ENCODE measurements around the genes CRACDL, LYG2 and EIF5B.

GRCh38 chr2:98566017-98566575, 42.2 kb downstream of the COA5 start:
- RRBS: over 99% methylated on average over 5 of the region's 19 CpGs

- RRBS: no CpG with 5 or more reads among the region's 10 CpGs
Measured at GRCh38 chr2:98637350-98638214, 29.2 kb downstream of the UNC50 start.

DNA sequence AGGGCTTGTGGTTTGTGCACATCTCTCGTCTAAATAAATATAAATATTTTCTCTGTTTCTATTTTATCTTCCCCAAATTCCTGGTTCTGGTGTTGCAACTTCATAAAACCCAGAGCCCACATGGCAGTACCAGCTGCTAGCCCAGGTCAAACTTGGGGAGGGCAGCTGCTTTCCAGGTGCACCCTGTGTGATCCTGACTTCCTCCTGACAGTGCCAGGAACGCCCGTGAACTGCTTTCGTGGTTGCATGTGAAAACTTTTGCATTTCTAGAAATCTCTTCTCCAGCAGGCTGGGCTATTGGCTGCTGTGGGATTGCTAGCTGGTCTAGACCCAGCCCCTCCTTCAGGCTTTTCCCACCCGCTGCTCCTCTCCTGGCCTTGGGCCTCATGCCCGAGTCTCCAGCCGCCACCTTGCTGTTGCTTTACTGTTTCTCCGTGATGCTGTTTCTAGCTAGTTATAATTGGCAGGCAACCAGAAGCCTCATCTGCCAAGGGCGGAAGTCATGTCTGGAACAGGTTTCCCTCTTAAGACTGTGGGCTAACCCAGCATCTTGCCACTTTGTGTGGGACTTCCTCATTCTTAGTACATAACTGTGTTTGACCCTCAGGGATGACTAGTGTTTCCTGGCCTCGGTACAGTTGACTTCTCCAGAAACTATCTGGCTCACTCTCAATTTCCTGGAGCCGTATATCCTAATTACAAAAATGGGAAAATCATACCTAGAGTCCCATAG, 27.0 kb upstream of the MGAT4A start:
- RRBS: no CpG with 5 or more reads among the region's 11 CpGs

DNA sequence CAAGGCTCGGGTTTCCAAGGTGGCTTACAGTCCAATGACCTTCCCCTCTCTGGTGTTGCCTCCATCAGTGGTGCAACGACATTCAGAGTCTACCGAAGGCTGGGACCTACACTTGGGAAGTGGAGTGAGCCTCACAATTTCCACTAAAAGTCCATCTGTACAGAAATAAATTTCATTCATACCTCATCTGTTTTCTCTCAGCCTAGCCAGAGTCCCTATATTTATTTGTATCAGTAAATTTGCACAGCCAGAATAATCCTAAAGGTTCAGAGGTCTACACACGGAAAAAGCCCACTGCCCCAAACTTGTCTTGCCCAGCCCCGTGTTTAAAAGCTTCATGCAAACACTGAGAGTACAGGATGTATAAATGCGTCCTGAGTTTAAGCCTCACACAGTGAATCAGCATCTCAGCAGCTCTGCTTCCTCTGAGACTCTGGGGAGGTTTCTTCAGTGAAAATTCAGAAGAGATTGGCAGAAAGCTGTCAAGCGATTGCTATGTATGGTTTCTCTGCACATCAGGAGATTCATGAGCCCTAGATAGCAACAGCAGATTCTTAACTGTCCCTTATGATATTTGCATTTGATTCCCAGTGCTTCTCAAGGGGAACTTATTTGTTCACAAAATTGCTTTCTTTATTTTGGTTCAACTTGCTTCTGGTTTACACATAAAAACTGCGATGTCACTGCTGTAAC, 27.2 kb downstream of the CRACDL start:
- RRBS: no CpG with 5 or more reads among the region's 8 CpGs

- RRBS: 83% methylated on average over 75 of the region's 140 CpGs
Measured at GRCh38 chr2:98935729-98936884, at the start of gene CRACDL. CRACDL (minus strand) TSS chr2:98936225.

- RRBS: no CpG with 5 or more reads among the region's 4 CpGs
Measured at GRCh38 chr2:99197877-99198504, 17.0 kb downstream of the MRPL30 start.

- RRBS: no CpG with 5 or more reads among the region's 2 CpGs
Measured at GRCh38 chr2:99255556-99255930, at the start of gene LYG2. LYG2 (minus strand) TSS chr2:99255666.

DNA sequence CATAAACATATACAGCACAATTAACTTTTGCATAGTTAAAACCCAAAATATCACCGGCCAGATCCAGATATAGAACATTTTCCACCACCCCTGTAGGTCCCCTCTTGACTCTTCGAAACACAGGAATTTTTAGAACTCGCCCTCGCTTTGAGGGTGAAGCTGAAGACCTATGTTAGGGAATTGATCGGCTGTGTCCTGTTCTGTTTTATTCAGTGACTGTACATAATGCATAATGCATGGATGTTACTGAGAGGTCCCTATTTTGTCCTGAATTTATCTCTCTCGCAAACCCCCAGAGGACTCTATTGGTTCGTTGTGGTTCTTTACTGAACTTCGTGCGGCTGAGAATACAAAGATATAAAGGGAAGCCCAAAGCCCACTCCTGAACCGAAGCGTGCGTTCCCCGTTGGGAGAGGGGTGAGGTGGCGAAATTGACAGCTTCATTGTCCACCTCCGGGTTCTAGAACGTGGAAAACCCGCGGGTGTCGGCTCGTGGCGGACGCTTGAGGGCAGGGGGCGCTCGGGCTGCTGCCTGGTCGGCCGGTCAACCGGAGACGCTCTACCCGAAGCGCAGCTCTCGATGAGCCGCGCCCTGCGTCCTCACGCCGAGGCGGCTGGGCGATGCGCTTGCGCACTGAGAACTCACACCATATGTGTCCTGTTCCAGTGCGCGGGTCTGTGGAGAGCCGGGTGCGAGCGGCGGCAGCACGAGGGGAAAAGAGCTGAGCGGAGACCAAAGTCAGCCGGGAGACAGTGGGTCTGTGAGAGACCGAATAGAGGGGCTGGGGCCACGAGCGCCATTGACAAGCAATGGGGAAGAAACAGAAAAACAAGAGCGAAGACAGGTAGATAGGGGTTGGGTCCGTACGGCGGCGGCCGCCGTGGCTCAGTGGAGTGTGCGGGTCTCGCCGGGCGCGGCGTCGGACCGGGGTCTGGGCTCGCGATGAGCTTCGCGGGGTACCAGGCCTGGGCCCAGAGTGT, at the start of gene EIF5B:
Gene EIF5B (plus strand): TSS at position 645 of the 981 bp plus-strand sequence.
- RRBS: 1% methylated on average over 21 of the region's 71 CpGs

GRCh38 chr2:99363448-99364121, 26.4 kb downstream of the EIF5B start:
- RRBS: no CpG with 5 or more reads among the region's 7 CpGs

- RRBS: no CpG with 5 or more reads among the region's 9 CpGs
Measured at GRCh38 chr2:99397675-99398886, 60.9 kb downstream of the EIF5B start.

DNA sequence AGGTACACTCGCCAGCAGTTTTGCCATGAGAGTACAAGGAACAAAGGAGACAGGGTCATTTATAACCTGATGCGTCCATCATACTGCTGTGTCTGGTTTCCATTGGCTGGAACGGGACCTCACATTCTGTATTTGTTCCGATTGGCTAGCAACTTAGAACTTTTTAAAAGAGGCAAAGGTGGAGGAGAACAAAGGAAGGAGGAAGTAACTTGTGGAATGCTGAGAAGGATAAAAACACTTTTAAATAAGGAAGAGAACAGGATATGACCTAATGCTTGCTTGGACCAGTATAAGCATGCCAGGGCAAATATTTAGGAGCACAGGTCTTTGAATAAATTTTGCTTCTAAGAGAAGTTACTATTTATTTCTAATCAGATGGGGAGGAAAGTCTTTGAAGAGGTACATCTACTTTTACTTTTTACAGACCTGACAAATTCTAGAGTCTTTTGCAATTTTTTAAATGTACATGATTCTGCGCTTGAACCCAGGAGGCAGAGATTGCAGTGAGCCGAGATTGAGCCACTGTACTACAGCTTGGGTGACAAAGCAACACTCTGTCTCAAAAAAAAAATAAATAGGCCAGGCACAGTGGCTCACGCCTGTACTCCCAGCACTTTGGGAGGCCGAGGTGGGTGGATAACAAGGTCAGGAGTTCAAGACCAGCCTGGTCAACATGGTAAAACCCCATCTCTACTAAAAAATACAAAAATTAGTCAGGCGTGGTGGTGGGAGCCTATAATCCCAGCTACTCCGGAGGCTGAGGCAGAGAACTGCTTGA, 14.5 kb downstream of the REV1 start:
- RRBS: no CpG with 5 or more reads among the region's 10 CpGs

DNA sequence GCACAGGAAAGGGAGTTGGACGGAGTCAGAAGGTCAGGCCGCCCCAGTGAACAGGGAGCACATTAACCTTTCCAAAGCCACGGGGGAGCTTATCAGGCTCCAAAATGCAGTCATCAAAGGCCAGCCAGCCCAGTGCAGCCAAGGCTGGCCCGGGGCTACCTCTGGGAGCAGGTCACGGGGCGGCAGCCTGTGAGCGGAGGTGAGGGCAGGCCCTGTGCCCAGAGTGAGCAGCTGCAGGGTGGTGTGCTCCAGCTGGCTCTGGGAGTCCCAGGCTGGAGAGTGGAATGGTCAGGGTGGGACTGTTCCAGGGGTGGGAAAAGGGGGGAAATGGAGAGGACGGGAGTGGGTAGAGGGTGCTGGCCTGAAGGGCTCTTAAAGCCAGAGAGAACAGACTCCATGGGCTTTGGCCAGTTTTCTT, 146.9 kb upstream of the REV1 start:
- RRBS: no CpG with 5 or more reads among the region's 8 CpGs

- RRBS: no CpG with 5 or more reads among the region's 16 CpGs
Measured at GRCh38 chr2:99710626-99711551, 221.1 kb upstream of the REV1 start.

DNA sequence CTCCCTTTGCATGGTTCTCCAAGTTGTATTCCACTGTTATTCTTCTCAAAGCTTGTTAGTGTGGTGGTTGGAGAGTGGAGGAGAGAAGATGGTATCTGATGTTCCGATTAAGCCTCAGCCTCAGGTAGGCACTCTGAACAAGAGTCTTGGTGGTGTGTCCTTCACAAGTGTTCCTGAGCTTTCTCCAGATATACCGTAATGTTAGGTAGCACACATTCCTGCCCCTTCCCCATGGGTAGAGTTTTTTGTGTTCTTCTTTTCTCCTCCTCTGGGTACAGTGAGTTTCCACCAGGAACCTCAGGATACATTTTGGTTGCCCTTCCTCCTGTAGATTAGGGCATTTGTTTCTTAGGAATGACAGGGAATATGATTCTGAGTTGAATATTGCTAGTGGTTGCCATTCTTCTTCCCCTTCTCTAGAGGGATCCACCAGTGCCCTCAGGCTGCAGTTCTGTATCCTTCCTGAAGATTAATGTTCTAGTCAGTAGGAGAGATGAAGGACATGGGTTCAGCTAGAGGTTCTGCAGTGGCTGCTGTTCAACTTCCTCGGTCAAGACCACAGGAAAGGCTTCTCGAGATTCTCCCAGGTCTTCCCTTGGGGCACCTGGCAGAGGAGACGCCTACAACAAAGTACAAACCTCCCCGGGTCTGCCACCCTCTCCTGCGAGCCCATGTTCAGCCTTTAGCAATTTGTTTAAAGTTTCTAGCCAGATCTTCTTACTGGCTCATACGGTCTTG, 325.6 kb downstream of the AFF3 start:
- RRBS: no CpG with 5 or more reads among the region's 8 CpGs

DNA sequence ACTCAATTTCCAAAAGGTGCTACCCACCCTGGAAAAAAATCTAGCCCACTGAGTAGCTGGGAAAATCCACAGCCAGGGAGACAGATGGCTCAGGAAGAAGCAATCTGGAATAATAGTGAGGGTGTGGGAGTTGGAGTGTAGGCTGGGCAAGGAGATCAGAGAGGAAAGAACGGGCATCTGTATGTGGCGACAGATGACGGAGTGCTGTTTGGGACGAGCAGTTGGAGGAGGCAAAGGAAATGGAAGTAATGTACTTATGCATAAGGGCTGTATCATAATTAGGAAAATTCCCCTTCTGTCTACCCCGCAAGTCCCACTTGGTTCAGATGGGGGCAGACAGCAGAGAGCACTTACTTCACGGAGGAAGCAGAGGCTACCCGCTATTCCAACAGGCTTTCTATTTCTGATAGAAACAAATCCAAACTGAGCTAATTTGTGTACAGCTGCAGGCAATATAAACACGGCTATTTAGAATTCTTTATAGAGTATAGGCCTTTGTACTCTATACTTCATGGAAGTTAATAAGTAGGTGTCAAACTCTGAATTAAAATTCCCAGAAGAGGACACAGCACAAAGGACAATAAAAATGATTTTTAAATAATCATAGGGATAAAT, 261.7 kb downstream of the AFF3 start:
- RRBS: no CpG with 5 or more reads among the region's 8 CpGs

- RRBS: no CpG with 5 or more reads among the region's 7 CpGs
Measured at GRCh38 chr2:100039608-100040185, 102.7 kb downstream of the AFF3 start.

DNA sequence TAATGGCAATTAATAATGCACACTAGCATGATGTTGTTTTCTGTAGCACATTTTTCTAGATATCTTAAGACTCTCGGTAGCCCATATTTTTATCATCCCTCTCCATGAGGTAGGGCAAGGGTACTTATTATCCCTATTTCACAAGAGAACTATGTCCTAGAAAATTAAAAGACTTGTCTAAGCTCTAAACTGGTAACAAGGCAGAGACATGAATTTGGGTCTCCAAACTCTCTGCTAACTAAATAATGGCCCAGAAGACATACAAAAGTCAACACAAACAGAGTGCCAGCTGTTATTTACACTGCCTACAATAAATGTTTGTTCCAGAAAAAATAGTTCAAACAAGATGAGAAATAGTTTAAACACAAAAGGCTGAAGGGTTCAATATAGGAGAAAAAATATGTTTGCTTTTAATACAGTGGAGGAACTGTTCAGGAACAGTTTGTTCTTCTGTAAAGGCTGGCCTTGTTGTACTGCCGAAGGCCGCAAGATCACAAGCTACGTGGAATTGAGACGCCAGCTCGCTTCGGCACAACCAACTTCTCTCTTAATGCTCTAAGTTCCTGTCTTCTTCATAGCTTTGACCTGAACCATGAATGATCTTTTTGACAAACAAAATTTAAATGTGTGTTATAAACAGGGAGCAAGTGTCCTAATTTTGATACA, 74.6 kb downstream of the AFF3 start:
- RRBS: no CpG with 5 or more reads among the region's 7 CpGs

- RRBS: no CpG with 5 or more reads among the region's 4 CpGs
Measured at GRCh38 chr2:100068316-100068744, 74.1 kb downstream of the AFF3 start.

- RRBS: no CpG with 5 or more reads among the region's 3 CpGs
Measured at GRCh38 chr2:100263931-100264145, 58.5 kb downstream of the LONRF2 start.

- RRBS: no CpG with 5 or more reads among the region's 13 CpGs
Measured at GRCh38 chr2:100270530-100271631, 51.4 kb downstream of the LONRF2 start.